Foreskin keratinocyte (primary cell): Measurements from ENCODE around the gene GYPC.

DNA sequence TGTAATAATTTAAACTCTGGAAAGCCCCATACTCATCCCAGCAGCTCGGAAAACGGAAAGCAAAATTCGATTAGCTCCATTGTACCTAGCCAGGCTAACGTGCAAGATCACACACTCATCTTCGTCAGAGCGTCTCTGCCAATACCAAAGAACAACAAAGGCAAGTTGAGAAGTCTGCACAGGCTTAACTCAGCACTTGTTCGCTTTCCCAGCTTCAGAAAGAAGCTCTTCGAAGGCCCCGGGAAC is 790 bp downstream of the CLASP1 start:
- RAMPAGE, total RNA, result no peak

- RAMPAGE, total RNA, result no peak
Measured at GRCh38 chr2:121707873-121708086, 28.9 kb downstream of the NIFK start.

- RAMPAGE, total RNA, result no peak
Measured at GRCh38 chr2:122019706-122020222, 264.3 kb downstream of the TSN start.

GRCh38 chr2:122493753-122494193 is 738.3 kb downstream of the TSN start:
- RAMPAGE, total RNA, result no peak

DNA sequence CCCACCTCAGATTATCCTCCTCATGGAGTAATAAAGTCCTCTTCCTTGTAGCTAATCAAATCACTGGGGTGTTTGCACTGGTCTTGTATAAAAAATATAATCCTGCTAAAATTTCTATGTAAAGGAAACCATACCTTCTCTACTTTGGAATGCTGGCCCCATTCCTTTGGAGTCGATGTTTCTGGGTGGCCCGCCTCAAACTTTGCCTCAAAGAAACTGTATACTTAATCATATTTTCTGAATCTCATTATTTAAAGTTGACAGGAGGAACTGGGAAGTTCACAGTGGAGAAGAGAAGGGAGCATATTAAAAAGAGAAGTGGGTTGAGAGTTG is 790.6 kb downstream of the TSN start:
- RAMPAGE, total RNA, result no peak

- RAMPAGE, total RNA, result no peak
Measured at GRCh38 chr2:123330196-123330458, 695.0 kb upstream of the CNTNAP5 start.

- RAMPAGE, total RNA, result no peak
Measured at GRCh38 chr2:126655551-126656407, at the start of gene GYPC. Gene GYPC (plus strand): TSS chr2:126656158.

DNA sequence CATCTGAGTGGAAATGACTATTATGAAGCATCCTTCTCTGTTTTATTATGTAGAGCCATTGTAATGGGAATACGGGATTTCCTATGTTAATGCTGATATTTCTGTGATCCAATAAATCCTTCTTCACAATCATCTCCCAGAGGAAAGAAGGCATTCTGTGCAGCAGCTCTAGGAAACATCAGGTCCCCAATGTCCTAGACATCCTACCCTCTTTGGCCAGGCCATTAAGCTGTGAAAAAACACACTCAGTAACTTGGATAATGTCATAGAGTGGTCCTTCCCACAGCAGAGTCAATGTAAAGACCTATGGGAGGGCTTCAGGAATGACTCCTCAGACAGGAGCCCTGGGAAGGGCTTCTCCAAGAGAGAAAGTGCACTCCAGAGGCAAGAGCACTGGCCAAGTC is 32.9 kb downstream of the GYPC start:
- RAMPAGE, total RNA, result no peak

GRCh38 chr2:126692234-126692833 is 36.4 kb downstream of the GYPC start:
- RAMPAGE, total RNA, result no peak

- RAMPAGE, total RNA, result no peak
Measured at GRCh38 chr2:126831414-126832040, 67.2 kb upstream of the TEX51 start.

DNA sequence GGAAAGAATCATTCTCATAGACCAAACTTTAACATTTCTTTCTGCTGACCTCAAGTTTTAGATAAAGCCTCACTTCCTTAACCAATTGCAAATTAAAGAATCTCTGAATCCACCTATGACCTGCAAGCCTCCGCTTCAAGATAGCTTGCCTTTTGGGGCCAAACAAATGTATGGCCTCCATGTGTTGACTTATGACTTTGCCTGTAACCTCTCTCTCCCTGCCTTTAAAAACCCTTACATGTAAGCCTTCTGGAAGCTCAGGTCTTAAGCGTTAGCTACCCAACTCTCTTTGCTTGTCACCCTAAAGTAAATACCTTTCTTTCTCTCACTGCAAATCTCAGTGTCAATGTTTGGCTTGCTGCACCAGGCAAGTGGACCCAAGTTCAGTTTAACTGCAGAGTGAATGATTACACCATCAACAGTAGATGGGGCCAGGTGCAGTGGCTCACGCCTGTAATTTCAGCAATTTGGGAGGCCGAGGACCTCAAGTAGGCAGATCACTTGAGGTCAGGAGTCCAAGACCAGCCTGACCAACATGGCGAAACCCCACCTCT is 97.9 kb downstream of the TEX51 start:
- RAMPAGE, total RNA, result no peak

GRCh38 chr2:127054305-127054974 is 52.5 kb downstream of the BIN1 start:
- RAMPAGE, total RNA, result no peak

DNA sequence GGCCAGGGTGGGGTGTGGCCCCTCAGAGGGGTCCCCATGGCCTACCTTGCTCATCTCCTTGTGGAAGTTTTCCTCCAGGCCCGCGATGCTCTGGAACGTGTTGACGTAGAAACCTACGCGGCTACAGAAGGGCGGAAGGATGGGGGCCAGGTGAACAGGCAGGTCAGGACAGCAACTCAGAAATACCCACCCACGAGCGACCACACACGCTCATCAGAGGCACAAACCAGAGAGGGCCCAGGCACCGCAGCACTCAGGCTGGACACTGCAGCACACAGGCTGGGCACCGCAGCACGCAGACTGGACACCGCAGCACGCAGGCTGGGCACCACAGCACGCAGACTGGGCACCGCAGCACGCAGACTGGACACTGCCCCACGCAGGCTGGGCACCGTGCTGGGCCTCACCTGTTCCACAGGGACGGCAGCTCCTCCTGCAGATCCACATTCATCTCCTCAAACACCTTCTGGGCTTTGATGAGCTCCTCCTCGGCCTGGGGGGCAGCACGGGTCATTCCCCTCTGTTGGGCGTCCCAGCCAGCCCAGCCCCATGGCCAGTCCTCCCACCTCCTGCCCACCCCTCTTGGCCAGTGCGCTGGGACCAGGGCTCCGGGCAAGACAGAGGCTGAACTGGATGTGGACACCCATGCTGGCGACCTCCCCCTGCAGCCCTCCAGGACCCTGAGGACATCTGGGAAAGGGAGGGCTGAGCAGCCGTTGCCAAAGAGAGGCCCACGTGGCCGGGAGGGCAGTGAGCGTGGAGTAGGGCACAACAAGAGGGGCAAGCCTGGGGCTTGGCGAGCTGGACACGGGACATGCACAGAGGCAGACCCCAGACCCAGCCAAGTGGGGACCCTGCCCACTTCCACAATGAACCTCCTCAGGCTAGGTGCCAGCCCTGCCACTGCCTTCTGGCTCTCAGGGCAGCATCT is 43.2 kb downstream of the BIN1 start:
- RAMPAGE, total RNA, result no peak

DNA sequence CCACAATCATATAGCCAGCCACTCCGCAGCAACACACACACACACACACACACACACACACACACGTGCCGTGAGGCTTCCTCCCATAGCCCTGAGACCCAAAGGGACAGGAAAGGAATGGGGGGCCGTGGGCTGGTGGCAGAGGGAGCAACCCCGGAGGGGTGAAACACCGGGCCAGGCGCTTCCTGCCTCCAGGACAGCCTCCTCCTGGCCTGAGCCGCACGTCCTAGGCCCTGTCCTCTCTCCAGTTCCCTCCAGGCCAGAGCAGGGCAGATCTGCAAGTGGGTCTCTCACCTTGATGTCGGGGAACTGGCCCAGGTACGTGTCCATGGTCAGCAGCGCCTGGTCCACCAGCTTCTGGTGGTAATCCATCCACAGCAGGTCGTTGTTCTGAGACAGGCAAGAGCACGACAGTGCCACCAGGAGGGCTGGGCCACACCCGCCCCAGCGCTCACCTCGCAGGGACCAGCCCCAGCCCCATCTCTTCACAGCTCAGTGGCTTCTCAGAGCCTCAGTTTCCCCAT is 37.2 kb downstream of the BIN1 start:
- RAMPAGE, total RNA, result no peak

- RAMPAGE, total RNA, result no peak
Measured at GRCh38 chr2:127085055-127085661, 21.8 kb downstream of the BIN1 start.

GRCh38 chr2:127104817-127105528 is 2.0 kb downstream of the BIN1 start:
- RAMPAGE, total RNA, result no peak

DNA sequence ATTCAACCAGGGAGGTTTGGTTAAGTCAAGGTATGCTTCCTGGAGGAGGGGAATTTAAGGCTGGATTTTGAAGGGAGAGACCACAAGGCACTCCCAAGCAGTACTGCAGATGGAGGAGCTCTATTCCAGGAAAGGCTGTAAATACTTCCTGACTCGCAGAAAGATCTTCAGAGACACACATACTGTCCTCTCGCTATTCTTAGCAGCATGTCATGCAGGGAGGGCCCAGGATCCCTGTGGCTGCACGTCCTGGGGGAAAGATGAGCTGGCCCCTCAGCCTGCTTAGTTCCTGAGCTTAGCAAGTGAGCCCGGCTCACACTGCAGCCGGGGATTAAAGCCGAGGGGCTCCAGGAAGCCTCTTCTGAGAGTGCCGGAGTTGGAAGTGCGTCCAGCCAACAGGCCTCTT is 40.1 kb upstream of the BIN1 start:
- RAMPAGE, total RNA, result no peak

DNA sequence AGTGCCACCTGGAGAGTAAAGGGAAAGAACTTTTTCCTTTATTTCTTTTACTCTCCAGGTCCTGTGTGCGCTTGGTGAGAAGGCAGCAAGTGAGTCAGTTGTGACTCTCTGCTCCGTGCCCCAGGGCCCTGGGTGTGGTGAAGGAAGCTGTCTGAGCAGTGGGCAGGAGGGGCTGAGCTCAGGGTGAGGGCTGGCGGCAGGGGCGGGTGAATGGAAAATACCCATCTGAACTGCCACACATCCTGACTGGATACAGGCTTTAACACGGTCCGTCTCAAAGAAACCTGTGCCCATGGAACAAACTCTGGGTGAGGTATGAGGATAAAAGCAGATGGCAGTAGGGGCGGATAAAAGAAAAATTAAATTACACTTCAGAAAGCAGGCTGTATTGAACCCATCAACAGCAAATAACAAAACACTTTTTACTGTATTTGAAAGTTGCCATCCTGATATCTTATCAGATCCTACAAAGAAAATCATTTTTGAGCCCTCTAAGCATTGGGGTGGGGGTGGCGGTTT is 2.1 kb downstream of the CYP27C1 start:
- RAMPAGE, total RNA, result no peak

DNA sequence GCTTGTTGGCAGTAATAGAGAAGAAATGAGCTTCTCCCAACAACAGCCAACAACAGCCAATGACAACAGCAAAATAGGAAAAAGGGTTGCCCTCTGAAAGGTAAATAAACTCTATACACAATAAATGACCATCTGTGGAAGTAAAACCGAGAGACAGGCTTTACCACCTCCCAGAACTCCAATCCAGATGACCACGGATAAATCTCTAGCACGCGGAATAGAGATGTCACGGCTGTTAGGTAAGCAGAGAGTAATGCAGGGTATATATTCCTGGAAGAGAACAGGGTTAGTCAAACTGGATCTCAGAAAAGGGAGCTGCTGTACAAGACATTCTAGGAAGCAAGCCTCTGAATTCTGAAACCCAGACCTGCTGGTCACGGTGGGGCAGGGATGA is 4.9 kb upstream of the CYP27C1 start:
- RAMPAGE, total RNA, result no peak

- RAMPAGE, total RNA, result no peak
Measured at GRCh38 chr2:127407998-127409109, 9.9 kb upstream of the PROC start.